AG09319 (cell line): Measurements from ENCODE around the gene CBR3.

DNA sequence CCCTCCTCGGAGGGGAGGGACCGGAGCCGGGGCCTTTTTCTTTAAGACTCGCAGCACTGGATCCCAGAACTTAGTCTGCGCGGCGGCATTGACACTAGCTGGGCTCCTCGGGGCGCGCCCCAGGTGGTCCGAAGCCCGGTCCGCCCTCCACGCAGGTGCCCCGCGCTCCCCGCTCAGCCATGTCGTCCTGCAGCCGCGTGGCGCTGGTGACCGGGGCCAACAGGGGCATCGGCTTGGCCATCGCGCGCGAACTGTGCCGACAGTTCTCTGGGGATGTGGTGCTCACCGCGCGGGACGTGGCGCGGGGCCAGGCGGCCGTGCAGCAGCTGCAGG is at the start of gene CBR3:
Gene CBR3 (plus strand): TSS at position 66 of the 333 bp plus-strand sequence.
- RRBS, result under 1% methylated on average over 13 of the region's 36 CpGs

GRCh38 chr21:36159428-36159986 is 2.9 kb downstream of the DOP1B start:
- RRBS, result no CpG with 5 or more reads among the region's 9 CpGs

DNA sequence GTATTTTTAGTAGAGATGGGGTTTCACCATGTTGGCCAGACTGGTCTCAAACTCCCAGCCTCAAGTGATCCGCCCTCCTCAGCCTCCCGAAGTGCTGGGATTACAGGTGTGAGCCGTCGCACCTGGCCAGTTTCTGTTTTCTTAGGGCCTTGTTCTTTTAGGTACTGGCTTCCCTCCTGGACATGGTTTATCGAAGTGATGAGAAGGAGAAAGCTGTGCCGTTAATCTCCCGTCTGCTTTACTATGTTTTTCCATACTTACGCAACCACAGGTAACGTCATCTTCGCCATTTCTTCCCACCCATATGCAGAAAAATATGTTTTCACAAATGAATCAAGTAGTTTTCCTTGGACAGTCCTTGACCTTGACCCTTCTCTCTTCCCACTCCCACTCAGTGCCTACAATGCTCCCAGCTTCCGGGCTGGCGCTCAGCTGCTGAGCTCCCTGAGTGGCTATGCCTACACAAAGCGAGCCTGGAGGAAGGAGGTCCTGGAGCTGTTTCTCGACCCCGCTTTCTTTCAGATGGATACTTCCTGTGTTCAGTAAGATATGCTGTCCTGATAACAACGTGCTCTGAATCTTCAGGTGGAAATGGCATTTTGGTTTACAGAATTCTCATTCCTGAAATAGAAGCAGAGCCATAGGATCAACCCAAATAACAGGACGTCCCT is 42.0 kb upstream of the MORC3 start:
- RRBS, result no CpG with 5 or more reads among the region's 17 CpGs

GRCh38 chr21:36297754-36298585 is 22.0 kb upstream of the MORC3 start:
- RRBS, result no CpG with 5 or more reads among the region's 11 CpGs

GRCh38 chr21:36321272-36321487 is 1.2 kb downstream of the MORC3 start:
- RRBS, result no CpG with 5 or more reads among the region's 4 CpGs

GRCh38 chr21:36422201-36422819 is 37.1 kb downstream of the CHAF1B start:
- RRBS, result 32% methylated on average over 7 of the region's 17 CpGs

GRCh38 chr21:36662071-36662338 is 36.9 kb upstream of the SIM2 start:
- RRBS, result no CpG with 5 or more reads among the region's 8 CpGs

GRCh38 chr21:36701990-36702716 is 3.2 kb downstream of the SIM2 start:
- RRBS, result 42% methylated on average over 2 of the region's 19 CpGs

DNA sequence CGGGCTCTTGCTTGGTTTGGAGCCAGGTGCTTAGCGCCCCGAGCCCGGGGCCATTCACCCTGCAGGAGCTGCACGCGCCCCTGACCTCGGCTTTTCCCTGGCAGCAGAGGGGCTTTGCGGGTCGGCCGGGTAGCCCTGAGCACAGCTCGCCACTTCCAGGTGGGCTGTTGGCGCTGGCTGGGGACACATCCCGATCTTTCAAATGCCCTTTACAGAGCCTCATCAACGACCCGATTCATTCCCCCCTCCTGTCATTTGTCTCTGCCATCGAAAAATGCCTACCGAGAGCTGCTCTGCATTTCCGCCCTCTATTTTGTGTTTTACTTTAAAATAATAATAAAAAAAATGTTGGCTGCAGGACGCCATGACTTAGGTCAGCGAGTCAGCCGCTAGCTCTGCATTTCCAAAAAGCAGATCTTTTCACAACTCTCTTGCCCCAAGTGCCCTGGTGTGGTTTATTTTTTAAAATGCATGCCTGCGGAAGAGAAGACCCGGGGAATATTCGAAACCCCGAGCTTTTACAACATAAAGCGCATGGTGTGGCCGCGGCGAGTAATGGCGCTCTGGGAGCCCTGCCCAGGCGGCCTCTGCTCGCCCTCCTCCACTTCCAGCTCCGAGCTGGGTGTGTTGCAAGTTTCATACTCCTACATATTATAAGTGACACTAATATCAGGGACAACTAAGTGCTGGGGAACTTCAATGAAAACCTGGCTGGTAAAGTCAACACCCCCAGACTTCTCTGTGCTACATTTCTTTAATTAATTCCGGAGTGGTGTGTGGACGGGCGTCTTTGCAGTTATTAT is 11.6 kb downstream of the SIM2 start:
- RRBS, result 10% methylated on average over 9 of the region's 36 CpGs

GRCh38 chr21:36862689-36863631 is 103.5 kb downstream of the HLCS start:
- RRBS, result no CpG with 5 or more reads among the region's 17 CpGs

GRCh38 chr21:36909405-36910424 is 56.8 kb downstream of the HLCS start:
- RRBS, result no CpG with 5 or more reads among the region's 16 CpGs

GRCh38 chr21:36966999-36967300 is 481 bp upstream of the HLCS start:
- RRBS, result 0% methylated on average over 2 of the region's 9 CpGs

DNA sequence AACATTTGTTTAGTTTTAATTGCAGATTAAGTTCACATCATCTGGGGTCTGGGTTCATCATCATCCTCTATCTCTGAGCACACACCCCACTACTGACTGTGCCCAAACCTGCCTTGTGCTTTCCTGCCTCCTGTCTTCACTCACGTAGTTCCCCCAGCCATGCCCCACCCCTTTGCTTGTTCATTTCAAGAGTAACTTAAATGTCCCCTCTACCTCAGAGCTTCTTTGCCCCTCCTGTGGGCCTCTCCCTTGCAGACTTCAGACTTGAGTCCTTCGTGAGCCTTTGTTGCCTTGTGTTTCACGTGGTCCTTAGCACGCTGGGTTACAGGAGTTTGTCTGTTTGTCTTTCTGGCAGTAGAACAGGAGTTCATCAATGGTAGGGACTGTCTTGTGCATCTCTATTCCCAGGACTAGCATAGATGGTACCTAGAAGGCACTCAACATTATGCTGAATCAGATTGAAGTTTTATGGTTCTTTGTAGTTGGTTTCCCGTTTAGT is 86.0 kb downstream of the TTC3 start:
- RRBS, result no CpG with 5 or more reads among the region's 5 CpGs

DNA sequence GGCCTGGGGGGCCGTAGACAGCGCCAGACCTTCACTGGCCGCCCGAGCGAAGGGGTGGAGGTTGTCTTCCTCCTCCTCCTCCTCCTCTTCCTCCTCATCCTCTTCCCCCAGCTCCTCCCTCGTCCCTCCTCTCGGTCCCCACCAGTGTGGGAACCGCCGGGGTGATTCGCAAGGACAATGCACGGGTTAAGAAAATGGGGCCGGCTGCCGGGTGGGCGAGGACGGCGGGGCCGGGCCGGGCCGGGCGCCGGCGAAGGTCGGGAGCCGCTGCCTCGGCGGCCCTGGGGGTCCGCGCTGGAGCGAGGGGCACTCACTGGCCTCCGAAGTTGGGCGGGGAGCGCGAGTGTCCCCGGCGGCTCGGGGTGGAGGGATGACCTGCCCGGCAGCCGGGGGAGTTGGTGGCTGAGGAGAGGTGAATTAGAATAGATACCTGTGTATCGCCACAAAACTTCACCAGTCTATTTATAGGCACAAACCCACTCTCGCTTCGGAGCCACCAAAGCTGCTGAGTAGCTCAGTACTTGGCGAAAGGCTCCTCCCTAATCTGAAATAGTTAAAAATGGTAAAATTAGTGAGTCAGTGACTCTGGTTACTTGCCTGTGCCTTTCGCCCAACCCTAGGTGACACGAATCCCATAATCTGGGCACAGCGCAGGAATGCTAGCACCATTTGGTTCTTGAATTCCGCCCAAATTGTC is 1.5 kb downstream of the DYRK1A start:
- RRBS, result 0% methylated on average over 3 of the region's 46 CpGs

DNA sequence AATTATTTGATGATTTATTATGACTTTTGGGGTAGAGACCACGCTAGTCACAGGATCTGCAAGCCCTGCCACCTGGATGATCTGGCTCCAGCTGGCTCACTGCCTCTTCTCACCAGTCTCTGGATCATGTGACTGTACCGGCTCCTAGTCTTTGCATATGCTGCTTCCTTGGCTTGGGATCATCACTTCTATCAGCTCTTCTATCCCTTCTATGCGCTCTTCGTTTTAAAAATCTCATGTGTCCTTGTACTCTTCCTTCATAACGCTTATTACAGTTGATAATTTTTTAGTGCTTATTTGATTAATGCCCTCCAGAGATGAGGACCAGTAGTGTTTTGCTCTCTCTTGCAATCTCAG is 14.2 kb downstream of the DYRK1A start:
- RRBS, result no CpG with 5 or more reads among the region's 5 CpGs

DNA sequence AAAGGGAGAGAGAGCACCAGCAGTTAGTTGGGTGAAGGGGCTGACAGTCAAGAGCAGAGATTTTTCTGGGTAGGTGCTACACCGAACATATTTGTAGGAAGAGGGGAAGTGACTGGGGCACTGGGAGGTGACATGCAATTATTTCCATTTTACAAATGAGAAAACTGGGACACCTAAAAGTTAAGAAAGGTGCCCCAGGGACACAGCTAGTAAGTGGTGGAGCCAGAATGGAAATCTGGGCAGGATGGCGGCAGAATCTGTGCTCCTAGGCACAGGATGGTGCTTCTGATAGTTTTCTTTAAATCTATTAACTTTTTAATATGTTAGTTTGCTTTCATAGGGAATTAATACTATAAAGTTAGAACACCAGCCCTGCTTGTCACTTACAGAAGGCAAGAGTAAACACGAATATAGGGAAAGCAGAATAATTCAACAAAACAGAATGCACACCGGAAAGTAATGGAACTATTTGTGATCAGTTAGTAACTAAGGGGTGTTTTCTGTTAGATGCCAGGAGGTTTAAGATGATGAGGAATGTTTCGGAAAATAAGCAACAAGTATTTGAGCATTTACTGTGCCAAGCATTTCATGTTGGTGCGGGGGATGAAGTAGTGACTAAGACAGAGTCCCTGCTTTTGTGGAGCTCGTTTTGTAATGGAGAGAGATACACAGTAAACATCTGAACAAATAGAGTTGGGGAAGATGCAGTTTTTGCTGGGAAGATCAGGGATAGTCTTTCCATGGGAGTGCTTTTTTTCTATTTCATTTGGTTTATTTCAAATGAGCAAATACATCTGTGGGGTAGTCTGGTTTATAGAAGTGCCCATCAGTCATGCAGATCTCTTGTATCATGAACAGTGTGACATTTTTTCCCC is 78.5 kb downstream of the DYRK1A start:
- RRBS, result no CpG with 5 or more reads among the region's 7 CpGs

GRCh38 chr21:37450258-37450962 is 83.8 kb downstream of the DYRK1A start:
- RRBS, result no CpG with 5 or more reads among the region's 6 CpGs

DNA sequence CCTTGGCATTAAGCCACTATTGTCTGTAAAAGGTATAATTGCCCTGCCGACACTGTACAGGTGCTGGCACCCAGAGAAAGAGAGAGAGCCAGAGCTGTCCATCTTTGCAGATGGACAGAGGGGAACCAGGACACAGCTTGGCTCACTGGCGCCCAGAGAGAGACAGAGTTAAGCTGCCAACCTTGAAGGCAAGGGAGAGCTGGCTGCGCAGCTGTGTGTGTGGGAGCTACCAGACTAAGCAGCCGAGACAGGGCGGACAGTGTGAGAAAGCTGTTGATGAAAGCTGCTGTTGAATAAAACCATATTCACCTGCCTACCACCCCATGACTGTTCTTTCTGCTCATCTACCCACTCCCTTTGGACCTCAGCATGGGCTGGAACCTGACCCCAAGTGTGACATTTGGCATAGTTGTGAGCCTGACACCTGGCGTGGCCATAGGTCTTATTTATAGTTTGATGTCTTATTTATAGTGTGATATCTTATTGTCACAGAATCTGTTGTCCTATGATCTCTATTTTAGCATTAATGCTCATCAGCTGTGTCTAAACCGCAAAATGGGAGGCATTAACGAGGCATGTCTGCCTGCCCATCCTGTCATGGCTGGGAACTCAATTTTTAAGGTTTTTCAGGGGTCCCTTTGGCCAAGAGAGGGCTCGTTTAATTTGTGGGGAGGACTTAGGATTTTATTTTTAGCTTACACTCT is 200.7 kb downstream of the DYRK1A start:
- RRBS, result no CpG with 5 or more reads among the region's 9 CpGs

GRCh38 chr21:37590331-37590689 is 223.7 kb downstream of the DYRK1A start:
- RRBS, result no CpG with 5 or more reads among the region's 6 CpGs

GRCh38 chr21:38121941-38122536 is 134.8 kb upstream of the KCNJ15 start:
- RRBS, result no CpG with 5 or more reads among the region's 5 CpGs